Diencephalon (tissue), 2 donors: ENCODE data around the gene SV2C.

GRCh38 chr5:74639746-74640235 is 737 bp downstream of the ENC1 start:
- RAMPAGE, long total RNA, result no peak

GRCh38 chr5:74768734-74769395 is 1.8 kb downstream of the NSA2 start:
- RAMPAGE, long total RNA, result no peak

- RAMPAGE, long total RNA, result no peak
Measured at GRCh38 chr5:74865294-74865563, 958 bp downstream of the FAM169A start.

GRCh38 chr5:74957219-74957611 is 91.0 kb upstream of the FAM169A start:
- RAMPAGE, long total RNA, result no peak

- RAMPAGE, long total RNA, result no peak
Measured at GRCh38 chr5:74966614-74967250, 85.6 kb downstream of the GCNT4 start.

GRCh38 chr5:75320875-75321388 is 16.1 kb upstream of the HMGCR start:
- RAMPAGE, long total RNA, result no peak

- RAMPAGE, long total RNA, result no peak
Measured at GRCh38 chr5:75360741-75361743, 24.0 kb downstream of the HMGCR start.

- RAMPAGE, long total RNA, result no peak
Measured at GRCh38 chr5:75362390-75363101, 25.5 kb downstream of the HMGCR start.

DNA sequence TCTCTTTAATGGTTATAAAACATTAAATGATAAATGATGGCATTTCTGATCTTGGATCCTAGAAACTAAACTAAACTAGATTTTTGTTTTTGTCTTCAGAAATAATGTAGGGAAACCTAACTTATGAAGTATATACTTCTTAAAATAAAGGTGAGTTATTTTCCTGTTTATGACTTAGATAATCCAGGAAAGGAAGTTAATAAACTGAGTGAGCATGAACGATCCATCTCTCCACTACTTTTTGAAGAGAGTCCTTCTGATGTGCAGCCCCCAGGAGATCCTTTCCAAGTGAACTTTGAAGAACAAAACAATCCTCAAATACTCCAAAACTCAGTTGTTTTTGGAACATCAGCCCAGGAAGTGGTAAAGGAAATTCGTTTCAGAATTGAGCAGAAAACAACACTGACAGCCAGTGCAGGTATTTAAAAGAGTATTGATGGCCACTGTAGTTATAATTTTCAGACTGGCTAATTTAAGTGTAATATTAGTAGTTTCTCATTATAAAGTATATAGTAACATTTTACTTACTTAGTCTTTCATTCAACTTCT is 30.1 kb upstream of the ANKDD1B start:
- RAMPAGE, long total RNA, result no peak

- RAMPAGE, long total RNA, result start-site peak on the plus strand at chr5:76083253-76083458, 1,272 and 554 reads in 2 replicates
Measured at GRCh38 chr5:76083153-76083542, at the start of gene SV2C. Gene SV2C, plus strand, starts transcription at chr5:76083383.

- RAMPAGE, long total RNA, result no peak
Measured at GRCh38 chr5:76403736-76404820, 993 bp downstream of the IQGAP2 start.

GRCh38 chr5:76607381-76608054 is 15.7 kb downstream of the F2RL2 start:
- RAMPAGE, long total RNA, result no peak

GRCh38 chr5:76619915-76620864 is 3.0 kb downstream of the F2RL2 start:
- RAMPAGE, long total RNA, result no peak

GRCh38 chr5:76654728-76655144 is 31.5 kb upstream of the F2RL2 start:
- RAMPAGE, long total RNA, result no peak

DNA sequence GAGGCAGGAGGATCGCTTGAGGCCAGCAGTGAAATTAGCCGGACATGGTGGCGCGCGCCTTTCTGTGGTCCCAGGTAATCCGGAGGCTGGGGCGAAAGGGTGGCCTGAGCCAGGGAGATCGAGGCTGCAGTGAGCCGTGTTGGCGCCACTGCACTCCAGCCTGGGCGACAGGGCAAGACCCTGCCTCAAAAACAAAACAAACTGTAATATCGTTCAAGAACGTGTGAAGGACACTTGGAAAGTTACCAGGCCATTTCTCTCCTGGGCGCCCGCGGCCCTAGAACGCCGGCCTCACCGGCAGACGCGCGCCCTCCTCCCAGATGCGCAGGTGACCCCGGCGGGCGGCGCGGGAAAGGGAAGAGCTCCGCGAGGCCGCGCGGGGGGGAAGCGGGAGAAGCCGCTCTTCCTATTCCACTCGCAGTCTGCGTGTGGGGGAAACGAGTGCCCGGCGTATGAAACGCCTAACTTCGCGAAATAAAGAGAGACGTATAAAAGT is 848 bp upstream of the F2R start:
- RAMPAGE, long total RNA, result no peak

DNA sequence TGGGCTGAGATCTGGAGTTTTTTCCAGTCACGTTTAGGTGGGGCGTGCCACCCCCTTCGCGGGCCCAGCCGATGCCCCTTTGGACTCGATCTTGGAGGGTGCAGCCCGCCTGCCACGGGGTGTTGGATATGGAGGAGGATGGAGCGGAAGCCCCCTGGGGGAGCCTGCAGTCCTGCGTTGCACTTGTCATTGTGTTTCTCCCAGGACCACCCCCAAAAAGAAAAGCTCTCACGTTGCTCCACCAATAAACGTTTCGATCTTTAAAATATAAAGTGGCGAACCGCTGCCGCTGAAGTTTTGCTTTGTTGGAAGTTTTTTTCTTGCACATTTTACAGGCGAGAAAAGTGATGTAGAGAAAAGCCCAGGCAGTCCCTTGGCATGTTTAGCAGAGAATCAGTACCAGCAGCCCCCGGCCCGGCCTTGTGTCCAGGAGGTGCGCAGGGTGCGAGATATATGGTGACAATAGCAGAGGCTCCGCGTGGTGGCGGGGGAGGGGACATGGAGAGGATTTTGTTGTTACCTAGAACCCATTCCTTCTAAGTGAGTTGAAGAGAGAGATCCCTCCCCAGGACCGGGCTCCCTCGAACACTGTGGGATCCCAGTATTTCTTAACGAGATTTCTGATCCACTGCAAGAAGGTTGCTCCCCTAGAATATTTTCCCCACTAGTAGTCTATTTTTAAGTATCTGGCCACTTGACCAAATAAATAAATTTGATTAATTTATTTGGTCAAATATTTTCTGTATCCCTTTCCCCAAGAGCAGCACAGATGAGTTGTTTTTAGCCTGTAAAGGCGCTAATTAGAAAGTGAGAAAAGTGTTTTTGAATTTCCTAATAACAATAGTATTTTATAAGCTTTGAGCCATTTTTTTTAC is 828 bp downstream of the F2R start:
- RAMPAGE, long total RNA, result no peak

- RAMPAGE, long total RNA, result no peak
Measured at GRCh38 chr5:76718294-76718719, 2.4 kb downstream of the F2R start.

GRCh38 chr5:76756350-76756850 is 40.5 kb downstream of the F2R start:
- RAMPAGE, long total RNA, result no peak

- RAMPAGE, long total RNA, result no peak
Measured at GRCh38 chr5:76807972-76808918, 10.6 kb upstream of the F2RL1 start.

GRCh38 chr5:76811102-76811740 is 7.6 kb upstream of the F2RL1 start:
- RAMPAGE, long total RNA, result no peak